Aorta (tissue), 1 donor: ENCODE data around the genes CACNB1 and STAC2.

GRCh38 chr17:38923871-38924247, 43.3 kb downstream of the FBXO47 start:
- PRO-cap, result no peak

DNA sequence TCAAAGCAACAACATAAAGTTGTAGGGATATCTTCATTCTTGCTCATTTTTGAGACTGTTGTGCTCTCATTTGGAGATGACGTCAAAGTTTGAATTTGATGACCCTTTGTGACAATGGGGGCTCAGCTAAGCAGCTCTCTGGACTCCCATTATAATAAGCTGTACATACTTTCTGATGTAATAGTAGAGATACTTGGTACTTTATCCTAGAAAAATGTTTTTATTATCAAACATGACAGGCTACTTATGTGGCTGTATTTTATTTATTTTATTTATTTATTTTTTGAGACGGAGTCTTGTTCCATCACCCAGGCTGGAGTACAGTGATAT, 17.7 kb upstream of the FBXO47 start:
- PRO-cap, result no peak

DNA sequence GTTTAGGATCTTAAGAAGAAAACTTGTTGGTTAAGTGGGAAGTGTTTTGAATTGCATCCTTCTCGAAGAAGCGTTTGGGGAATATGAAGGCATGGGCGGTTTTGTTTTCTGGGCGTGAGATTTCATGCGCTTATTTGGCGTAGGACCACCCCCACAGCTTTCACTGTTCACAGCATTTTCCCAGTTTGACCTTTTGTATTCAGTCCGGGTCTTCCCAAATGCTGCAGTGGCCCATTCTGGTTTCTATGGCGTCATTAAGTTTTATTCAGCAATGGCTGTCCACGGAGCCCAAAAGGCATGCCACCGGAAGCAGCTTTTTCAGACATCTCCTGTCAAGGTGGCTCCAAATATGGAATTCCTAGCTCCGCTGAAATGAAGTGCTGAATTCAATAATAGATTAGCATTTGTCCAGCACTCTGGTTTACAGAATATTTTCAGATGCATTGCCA, 90.5 kb upstream of the FBXO47 start:
- PRO-cap, result no peak

- PRO-cap, result no peak
Measured at GRCh38 chr17:39082448-39083055, 68.9 kb downstream of the PLXDC1 start.

DNA sequence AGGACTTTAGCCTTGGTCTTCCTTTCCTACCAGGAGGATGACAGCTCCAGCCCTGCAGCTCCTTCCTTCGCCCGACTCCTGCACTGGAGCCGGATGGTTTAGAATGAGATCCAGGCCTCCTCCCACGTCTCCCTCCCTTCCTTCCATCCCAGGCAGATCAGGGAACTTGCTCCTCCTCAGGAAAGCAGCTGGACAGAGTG, 60.2 kb downstream of the PLXDC1 start:
- PRO-cap, result no peak

DNA sequence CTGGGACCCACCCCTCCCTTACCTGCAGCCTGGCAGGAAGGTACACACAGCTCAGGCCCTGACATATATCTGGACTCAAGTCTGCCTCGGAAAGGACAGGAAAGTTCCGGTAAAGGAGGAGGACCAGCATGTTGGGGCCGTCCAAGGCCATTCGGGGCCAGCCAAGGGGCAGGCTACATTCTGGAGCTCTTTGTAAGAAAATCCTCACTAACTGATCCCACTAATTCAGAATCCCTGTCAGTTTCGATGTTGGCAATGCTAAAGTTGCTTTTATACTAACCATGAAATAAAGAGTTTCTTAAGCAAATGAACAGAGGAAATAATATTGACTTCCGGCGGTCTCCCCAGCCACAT, 54.9 kb downstream of the PLXDC1 start:
- PRO-cap, result no peak

GRCh38 chr17:39197464-39198166, at the start of gene CACNB1:
Gene CACNB1 (minus strand): TSS chr17:39197669.
- PRO-cap, result bidirectional peak, plus-strand start at chr17:39197756, minus-strand start at chr17:39197638

DNA sequence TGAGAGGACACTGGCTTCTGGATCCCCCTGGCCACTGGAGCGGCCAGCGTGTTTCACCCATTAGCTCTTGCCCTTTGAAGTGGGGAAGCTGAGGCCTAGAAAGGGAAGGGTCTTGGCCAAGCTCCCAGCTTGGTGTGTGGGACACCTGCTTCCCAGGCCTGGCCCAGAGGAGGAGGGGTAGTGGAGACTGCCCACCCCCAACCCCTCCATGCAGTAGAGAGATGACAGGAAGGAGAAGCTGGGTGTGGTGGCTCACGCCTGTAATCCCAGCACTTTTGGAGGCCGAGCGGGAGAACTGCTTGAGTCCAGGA, 6.4 kb downstream of the RPL19 start:
- PRO-cap, result no peak

GRCh38 chr17:39213782-39214274, 11.9 kb downstream of the STAC2 start:
- PRO-cap, result no peak

GRCh38 chr17:39225276-39226303, at the start of gene STAC2:
Gene STAC2 (minus strand): TSS chr17:39225945.
- PRO-cap, result unidirectional peak, minus-strand start at chr17:39225787; unidirectional peak, minus-strand start at chr17:39225938

DNA sequence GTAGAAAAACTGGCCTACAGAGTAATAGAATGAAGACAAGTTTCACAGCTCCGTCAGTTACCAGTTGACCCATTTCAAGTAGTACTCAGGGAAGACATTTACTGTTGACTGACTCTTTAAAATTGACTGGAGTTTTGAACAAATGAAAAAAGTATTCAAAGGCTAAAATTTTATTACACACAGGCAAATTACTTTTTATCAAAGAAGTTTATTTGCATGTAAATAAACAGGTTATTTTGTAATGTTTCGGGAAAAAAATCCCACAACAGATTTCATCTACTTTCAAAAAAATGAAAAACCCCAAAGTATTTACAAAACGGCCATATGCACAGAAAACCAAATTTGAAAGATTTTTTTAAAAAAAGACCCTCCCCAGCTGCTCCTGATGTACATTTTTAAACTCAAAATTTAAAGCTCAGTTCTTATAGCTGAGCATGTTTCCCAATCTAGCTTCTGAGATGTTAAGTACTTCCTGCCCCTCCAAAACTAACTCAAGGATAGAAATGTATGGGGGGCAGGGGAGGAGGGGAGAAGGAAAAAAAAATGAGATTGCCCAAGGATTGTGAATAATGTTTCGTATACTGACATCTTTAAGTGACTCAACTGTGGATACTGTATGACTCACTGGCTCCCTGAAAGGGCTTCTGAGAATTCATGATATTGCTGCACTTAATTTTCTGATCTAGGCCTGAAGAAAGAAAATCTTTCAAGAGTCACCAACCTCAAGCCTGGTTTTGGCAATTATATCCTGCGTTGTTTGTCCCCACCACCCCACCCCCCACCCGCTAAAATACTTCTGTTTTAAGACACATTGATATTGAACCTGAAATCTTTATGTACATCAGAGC, 2.9 kb upstream of the FBXL20 start:
- PRO-cap, result no peak

- PRO-cap, result no peak
Measured at GRCh38 chr17:39599682-39600121, 8.0 kb downstream of the NEUROD2 start.

DNA sequence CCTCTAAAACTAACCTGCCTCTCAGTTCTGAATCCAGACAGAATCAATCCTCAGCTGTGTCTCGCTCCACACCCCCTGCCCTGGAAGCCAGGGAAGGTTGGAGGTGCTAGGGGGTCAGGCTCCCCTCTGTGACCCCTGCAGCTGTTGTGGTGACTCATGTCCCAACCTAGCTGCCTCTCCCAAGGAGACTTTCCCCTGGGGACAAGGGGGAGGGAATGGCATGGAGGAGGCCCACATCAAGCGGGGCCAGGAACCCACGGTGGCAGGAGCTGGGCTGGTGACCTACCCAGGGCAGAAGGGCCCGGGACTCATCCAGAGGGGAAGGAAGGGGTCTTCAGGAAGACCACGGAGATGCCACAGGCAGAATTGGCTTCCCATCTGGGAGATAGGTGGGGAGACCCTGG, 1.3 kb upstream of the PNMT start:
- PRO-cap, result unidirectional peak, plus-strand start at position 204 of the sequence

- PRO-cap, result no peak
Measured at GRCh38 chr17:39688553-39689092, 766 bp upstream of the PGAP3 start.

- PRO-cap, result no peak
Measured at GRCh38 chr17:39695999-39696548, 3.8 kb upstream of the ERBB2 start.

DNA sequence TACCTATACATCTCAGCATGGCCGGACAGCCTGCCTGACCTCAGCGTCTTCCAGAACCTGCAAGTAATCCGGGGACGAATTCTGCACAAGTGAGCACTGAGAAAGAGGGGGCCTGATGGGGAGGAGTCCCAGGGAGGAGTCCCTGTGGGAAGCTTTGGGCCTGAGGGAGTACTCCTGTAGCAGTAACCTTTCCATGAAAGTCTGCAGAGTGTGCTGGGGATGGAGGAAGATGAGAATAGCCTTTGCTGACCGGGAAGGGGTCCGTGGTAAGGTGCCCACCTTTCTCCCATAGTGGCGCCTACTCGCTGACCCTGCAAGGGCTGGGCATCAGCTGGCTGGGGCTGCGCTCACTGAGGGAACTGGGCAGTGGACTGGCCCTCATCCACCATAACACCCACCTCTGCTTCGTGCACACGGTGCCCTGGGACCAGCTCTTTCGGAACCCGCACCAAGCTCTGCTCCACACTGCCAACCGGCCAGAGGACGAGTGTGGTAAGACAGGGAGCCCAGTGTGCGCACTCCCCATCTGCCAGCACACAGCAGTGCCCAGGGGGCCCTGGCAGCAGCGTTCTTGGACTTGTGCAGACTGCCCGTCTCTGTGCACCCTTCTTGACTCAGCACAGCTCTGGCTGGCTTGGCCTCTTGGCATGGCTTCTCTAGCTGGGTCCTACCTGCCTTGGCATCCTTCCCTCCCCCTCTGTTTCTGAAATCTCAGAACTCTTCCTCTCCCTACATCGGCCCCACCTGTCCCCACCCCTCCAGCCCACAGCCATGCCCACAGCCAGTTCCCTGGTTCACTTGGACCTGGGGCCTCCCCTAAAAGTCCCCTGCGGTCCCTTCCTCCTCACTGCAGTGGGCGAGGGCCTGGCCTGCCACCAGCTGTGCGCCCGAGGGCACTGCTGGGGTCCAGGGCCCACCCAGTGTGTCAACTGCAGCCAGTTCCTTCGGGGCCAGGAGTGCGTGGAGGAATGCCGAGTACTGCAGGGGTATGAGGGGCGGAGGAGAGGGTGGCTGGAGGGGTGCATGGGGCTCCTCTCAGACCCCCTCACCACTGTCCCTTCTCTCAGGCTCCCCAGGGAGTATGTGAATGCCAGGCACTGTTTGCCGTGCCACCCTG, 14.5 kb downstream of the MIEN1 start:
- PRO-cap, result no peak

DNA sequence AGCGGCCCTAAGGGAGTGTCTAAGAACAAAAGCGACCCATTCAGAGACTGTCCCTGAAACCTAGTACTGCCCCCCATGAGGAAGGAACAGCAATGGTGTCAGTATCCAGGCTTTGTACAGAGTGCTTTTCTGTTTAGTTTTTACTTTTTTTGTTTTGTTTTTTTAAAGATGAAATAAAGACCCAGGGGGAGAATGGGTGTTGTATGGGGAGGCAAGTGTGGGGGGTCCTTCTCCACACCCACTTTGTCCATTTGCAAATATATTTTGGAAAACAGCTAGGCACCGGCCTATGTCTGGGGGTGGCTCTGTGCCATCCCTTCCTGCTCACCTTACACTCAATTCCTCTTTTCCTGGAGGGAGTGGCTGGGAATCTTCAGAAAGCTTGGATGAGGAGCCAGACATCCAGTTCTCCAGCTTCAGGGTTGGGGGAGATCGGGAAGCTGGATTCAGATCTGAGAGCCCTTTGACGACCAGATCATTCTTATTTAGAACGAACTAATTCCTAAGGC, 1.9 kb downstream of the MIEN1 start:
- PRO-cap, result no peak

DNA sequence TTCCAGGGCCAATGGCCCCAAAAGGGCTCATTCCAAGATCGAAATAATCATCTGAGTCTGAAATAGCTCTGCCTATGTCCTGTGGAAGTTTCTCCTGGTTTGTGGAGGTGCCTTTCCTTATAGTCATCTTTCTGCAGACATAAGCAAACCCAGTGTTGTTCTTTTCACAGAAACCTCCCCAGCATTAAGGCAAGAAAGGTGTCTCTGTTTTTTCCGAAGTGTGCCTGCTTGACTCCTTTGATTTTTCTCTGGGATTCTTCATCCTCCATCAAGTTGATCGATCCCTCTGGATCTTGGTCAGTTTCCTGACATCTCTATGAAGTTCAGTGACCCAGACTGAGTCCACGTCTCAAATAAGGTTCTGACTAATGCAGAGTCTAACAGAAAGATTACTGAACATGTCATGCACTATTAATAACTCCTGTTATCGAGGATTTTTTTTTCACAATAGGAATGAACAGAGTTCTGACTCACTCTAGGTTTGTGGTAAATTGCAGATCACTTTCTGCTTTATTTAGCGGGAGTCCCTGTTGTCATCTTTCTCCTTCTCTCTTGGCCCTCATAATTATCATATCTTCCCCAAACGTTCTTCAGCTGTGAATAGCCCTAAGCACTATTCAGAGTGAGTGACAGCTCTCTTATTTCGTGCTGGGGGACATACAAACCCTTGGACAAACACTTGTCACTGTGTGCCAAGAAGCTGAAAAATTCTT, 1.6 kb downstream of the LRRC3C start:
- PRO-cap, result no peak

- PRO-cap, result no peak
Measured at GRCh38 chr17:39948949-39949558, 13.8 kb upstream of the GSDMA start.

DNA sequence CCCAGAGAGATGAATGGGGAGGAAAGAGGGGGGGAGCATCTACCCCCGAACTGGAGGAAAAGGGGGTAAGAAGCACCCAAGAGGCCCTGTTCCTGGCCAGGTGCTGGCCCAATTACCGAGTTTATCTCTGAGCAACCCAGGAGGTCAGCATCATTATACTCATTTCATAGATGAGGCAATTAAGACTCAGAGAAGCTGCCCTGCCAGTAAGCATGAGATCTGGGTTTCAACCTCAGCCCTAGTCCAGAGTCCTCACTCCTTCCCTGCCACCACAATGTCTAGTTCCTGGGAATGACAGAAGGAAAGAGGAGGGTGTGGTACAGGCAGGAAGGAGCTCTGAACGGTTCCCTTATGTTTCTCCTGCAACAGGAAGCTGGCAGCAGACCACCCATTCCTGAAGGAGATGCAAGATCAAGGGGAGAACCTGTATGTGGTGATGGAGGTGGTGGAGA, 7.3 kb downstream of the GSDMA start:
- PRO-cap, result no peak